CD14-positive monocyte (primary cell): ENCODE results near the gene TTN.

- CAGE, long polyA plus RNA: no peak
Measured at GRCh38 chr2:178378874-178379480, 72.0 kb downstream of the PRKRA start.

DNA sequence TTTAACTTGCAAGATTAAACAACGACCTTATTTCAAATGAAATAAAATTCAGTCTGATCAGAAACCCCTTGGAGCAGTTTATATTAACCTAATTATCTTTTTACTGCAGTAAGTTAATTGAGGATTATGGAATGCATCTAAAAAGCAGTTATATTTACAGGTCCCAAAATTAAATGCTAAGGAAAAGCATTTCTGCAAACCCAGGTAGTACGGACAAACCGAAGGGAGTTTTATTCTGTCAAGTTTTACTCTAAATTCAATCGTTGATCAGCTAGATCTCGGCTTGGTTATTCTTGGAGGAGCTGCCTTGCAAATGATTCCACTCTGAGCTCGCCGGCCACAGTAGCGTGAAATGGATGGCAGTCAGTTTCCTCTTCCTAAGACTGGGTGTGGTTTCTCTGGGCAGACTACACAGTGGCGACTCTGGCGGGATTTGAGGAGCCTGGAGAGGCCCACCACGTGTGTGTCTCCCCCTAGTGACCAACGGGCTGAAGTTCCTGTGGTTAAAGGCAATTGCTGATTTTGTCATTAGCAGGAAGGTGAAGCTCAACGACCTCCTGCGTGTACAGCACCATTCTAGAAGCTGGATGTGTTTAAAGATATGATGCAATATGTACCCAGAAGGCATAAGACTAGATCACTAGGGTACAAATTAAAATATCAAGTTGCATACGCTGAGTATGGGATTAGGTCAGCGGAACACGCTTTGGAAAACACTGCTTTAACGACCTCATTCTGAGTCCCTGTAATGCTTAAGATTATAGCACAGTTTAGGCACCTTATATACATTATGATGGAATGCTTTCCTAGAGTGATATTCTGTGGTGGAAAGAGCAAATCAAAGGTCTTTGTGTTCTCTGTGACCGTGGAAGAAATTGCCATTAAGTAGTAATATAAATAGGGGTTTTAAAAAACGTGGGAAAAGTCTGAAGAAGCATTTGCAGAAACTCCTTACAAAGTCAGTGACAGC lies 36.3 kb downstream of the PRKRA start:
- CAGE, long polyA plus RNA: no peak

GRCh38 chr2:178557682-178558694 lies 77.7 kb downstream of the PLEKHA3 start:
- CAGE, long polyA plus RNA: no peak

GRCh38 chr2:178563059-178563786 lies 83.0 kb downstream of the PLEKHA3 start:
- CAGE, long polyA plus RNA: no peak

DNA sequence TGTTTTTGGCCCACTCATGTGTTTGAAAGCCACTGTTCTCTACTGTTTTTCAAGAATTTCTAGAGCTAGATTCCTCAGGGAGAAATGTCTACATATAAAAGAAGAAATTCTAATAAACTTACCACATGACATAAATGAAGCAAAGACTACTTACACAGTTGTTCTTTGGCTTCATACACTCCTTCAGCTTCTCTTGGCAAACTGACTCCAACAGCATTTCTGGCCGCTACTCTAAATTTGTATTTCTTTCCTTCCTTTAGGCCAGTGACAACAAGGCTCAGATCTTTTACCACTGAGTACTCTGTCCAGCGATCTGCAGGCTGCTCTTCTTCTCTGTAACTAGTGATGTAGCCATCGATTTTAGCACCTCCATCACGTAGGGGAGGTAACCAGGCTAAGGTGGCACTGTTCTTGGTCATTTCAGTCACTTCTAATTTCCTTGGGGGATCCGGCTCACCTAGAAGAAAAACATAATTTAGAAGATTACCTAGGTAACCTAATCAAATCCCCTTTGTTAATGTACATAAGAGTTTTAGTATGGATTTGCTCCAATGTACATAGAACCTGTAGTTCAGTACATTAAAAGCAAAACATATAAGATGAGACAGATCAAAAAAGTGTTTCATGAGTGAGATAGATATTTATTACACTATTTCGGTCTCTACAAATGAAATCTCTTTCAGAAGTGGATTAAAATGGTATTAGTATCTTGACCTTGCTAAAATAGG lies 106.3 kb downstream of the PLEKHA3 start:
- CAGE, long polyA plus RNA: no peak

- CAGE, long polyA plus RNA: no peak
Measured at GRCh38 chr2:178754890-178755295, 52.3 kb downstream of the TTN start.

DNA sequence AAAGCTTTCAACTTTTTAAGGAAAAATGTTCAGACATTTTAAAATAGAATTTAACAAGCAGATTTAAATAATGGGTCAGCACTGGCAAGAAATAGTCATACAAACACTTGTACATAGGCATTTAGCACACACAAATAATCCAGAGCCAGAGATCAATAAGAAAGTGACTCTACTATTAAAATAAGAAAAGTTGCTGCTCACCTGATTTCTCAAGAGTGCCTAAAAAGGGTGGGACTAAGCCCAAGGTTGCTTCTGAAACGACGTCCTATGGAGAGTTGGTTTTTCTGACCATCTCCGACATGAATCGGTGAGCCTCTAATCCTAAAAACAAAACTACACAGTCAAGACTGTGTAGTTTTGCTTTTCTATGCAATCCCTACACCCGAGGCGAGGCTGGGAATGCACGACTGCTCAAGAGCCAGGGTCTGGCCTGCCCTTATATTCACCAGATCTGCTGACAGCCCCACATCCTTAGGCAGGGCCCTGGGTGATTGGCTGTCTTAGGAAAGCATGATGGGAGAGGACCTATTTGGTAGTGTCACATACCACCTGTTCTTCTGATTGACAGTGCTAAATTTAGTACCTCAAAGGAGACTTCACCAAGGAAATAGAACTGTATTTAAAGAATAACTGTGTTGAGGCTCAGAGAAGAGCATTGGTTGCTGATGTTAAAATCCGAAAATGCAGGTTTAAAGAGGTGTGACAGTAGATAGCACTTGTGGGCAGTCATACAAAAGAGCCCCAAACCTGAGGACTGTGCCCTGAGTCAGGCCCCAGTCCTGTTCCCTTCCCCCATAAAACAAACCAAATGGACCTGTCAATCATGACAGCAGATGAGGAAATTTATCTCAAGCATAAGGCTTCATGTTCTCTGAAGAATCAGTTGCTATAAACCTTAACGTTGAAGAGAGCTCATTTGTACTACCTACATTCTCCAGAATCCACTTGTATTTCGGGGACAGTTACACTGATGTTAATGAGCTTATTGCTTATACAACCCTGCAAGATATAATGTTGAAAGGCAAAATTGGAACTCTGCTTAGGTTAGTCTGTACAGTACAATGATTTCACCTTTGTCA lies at the start of gene TTN:
Gene TTN (minus strand): TSS at position 413 of the 1,079 bp plus-strand sequence.
- CAGE, long polyA plus RNA: no peak

DNA sequence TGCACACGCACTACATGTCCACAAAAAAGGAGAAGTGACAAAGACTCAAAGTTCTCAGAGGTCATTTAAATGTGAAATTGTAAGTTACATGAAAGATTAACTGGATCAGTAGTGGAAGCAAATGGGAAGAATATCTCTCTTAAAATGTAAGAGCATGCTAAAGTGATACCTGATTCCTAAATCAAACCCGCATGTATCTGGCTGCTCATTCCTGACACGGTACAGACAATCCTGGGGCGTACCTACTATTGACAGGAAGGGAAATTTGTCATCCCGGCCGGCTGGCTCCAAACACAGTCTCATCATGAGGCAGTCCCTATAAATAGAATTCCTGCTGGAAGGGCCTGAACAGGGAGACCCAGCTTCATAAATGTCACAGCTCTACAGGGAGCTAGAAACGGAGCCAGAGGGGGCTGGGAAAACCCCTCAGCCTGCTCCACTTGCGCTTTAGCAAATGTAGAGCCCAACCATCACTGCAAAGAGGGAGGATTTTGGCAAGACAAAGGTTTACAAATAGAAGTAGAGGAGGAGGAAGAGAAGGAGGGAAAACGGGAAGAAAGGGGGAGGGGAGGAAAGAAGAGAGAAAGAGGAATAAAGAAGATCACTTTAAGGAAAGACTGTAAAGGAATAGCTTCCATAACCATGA lies 56.6 kb upstream of the TTN start:
- CAGE, long polyA plus RNA: no peak

DNA sequence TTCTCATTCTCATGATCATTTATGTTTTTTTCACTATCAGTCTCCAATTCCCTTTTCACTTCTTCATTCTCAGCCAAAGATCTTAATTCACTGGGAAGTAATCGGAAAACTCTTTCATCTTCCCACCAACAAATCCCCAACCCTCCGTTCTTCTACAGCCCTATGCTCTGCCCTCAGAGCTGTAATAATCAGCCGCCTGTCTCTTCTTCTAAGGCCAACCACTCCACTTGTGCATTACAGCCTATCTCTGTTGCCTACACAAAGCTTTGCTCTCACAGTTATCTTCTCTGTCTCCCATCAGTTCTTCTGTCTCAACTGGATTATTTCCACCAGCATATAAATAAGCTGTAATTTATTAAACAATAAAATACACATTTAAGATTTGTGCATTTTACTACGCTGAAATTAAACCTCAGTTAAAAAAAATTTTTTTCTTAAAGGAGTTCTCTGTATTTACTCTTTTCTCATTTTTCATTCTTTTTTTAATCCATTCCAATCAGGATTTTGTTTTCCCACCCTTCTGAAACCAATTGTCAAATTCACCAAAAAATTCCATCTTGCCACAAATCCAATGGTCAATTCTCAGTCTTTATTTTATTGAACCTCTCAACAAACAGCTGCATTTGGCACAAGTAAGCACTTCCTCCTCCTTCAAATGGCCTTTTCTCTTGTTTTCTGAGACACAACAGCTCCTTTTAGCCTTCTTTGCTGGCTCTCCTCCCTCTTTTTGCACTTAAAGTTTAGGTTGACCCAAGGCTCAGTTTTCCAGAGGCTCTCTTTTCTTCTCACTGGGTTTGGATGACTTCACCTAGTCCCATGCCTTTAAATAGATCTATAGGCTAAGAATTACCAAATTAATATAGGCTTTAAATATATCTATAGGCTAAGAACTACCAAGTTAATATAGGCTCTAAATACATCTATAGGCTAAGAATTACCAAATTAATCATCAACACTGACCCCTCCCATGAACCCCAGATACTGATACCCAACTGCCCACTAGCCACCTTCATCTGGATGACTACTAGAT lies 76.1 kb upstream of the CCDC141 start:
- CAGE, long polyA plus RNA: no peak

GRCh38 chr2:180057301-180057626 lies 50.2 kb upstream of the CWC22 start:
- CAGE, long polyA plus RNA: no peak

DNA sequence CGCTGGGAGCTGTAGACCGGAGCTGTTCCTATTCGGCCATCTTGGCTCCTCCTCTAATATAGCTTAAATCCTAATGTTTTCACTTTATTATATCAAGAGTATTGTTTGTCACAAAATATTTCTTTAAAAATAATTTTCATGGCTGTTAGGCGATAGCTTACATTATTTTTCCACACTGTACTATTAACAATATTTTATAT lies 140.9 kb upstream of the UBE2E3 start:
- CAGE, long polyA plus RNA: no peak

DNA sequence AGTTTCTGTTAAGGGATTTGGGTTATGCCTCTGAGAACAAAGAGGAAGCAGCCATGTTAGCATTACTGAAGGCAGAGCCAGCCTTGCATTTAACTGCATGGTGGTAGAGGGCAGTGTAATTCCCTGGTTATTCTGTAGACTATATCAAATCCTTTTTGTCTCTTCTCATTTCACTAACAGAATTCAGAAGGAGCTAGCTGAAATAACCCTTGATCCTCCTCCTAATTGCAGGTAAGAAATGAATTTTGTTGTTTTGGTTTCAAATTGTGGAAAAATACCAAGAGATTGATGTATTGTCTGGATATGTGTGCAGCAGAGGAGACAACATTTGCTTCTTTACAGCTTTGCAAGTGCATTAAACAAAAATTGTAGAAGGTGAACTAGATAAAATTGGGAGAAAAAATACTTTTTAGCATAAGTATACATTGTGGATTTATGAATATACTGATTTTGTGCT lies 3.5 kb downstream of the UBE2E3 start:
- CAGE, long polyA plus RNA: no peak

DNA sequence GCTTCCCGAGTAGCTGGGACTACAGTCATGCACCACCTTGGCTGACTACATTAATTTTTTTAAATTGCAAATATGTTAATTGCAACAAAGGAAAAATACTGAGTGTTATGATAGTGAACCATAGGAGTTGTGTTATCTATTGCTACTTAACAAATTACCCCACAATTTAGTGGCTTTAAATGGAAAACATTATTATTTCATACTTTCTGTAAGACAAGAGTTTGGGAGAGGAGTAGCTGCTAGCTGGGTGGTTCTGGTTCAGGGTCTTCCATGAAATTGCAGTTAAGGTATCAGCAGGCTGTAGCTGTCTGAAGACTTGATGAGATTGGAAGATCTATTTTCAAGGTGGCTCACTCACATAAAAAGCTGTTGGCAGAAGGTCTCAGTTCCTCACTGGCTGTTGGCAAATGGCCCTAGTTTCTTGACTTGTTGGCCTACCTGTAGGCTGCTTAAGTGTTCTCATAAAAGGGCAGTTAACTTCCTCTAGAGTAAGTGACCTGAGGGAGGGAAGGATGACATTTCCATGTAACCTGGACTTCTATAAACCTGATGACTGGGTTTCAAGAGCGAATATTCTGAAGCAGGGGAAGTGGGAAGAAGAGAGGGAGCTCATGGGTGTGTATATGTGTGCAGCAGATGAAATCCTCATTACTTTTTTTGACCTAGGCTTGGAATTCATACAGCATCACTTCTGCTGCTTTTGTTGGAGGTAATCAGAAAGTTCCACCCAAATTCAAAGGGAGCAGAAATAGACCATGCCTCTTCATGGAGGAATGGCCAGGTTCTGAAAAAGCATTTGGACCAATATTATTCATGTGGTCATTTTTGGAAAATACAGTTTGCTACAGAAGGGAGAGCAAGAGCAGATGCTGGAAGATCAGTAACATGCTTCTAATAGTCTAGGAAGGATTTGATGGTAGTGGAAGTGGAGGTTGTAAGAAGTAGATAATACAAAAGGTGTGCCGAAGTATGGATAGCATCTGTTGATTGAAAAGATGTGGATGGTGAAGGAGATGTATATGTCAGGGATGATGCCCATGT lies 33.0 kb downstream of the UBE2E3 start:
- CAGE, long polyA plus RNA: no peak

DNA sequence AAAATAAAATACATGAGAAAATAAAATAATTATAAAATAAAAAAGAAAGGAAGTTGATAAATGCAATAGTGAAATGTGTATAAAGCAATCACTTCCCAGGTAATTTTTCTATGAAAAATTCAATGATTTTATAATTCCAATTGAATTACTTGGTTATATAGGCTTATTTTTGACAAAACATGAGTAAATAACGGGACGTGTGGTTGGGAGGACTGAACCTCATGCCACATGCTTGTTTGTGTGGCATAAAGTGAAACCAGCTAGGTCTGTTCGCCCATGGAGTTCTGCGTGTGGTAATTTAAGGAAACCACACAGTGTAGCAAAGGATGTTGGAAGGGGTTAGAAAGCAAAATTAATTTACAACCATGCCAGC lies 156.7 kb upstream of the ITGA4 start:
- CAGE, long polyA plus RNA: no peak

DNA sequence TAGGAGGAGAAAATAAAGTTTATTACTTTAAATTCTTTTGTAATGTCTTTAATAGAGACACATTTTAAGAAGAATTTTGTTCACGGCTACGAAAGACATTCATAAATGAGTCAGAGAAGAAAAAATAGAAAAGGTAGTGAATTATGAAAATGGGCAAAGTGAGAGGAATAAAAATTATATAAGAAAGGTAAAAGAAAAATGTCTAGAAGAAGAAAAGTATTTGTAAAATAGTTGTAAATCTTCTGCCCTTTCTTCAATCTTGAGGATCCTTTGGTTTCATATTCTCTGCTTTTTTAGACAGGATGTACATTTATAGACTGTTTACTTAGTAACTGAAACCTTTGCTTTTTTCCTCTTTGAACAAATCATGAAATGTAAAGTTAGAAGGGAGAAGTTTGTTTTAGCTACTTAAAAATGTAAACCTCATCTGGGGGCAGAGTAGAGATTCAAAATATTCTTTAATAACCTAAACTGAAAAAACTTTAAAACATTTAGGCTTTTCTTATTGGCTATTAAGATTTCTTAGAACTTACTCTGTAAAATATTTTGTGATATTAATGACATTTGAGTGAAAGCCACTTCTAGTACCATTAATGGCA lies 150.4 kb upstream of the ITGA4 start:
- CAGE, long polyA plus RNA: no peak

GRCh38 chr2:181307450-181307962 lies 149.7 kb upstream of the ITGA4 start:
- CAGE, long polyA plus RNA: no peak

GRCh38 chr2:181381496-181381695 lies 75.8 kb upstream of the ITGA4 start:
- CAGE, long polyA plus RNA: no peak

DNA sequence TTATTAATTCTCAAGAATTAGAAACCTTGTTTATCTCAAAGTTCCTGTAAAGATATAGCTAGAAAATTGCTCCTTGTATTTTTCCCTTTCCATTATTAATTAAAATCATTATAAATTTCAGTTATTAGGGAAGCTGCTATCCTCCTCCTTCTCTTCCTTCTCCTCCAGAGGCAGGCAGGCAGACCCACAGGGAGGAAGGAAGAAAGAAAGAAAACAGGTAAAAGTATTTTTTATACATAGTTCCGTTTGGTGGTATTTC lies 19.6 kb upstream of the ITGA4 start:
- CAGE, long polyA plus RNA: no peak

GRCh38 chr2:181896332-181896779 lies 4.8 kb downstream of the ITPRID2 start:
- CAGE, long polyA plus RNA: no peak

DNA sequence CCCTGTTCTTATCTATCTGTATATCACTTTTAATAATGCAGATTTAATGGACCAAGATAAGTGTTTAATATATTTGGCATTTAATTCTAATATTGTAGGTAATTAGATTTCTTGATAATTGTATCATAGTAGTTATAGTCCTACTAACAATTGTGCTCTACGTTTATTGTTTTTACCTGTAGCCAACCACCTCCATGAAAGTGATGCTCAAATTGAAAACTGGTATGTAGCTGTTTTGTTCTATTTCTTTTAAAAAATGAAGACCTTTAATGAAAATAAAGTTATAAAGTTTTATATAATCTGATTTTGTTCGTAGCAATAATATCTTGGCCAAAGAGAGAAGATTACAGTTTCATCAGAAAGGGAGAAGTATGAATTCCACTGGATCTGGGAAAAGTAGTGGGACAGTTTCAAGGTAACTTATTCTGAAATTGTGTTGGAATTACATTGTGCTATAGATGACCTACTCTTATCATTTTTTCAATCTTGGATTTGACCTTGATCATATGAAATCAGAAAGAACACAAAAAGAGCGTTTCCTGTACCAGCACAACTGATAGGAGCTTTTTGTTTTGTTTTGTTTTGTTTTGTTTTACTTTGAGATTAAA lies 7.3 kb downstream of the ITPRID2 start:
- CAGE, long polyA plus RNA: no peak